NALM6 (cell line): Measurements from ENCODE around the gene KDM5A.

GRCh38 chr12:19103-19457 is 47.5 kb upstream of the IQSEC3 start:
- PRO-cap, result no peak

- PRO-cap, result no peak
These were observed 9.7 kb downstream of the IQSEC3 start for GRCh38 chr12:76257-76603.

DNA sequence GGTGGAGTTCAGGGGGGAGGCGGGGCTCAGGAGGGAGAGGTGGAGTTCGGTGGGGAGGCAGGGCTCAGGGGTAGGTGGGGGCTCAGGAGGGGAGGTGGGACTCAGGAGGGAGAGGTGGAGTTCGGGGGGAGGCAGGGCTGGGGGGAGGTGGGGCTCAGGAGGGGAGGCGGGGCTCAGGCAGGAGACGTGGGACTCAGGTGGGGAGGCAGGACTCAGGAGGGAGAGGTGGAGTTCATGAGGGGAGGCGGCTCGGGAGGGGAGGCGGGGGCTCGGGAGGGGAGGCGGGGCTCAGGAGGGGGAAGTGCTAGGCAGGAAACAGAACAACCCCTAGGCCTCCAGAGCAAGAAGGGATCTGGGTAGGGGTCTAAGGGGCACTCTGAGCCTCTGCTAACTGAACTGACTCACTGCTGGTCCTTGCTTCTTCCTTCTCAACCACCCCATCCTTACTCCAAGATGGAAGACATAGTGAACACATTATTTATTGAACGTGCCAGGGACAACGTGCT is 37.1 kb downstream of the IQSEC3 start:
- PRO-cap, result unidirectional peak, plus-strand start at position 338 of the sequence; unidirectional peak, plus-strand start at position 446 of the sequence

DNA sequence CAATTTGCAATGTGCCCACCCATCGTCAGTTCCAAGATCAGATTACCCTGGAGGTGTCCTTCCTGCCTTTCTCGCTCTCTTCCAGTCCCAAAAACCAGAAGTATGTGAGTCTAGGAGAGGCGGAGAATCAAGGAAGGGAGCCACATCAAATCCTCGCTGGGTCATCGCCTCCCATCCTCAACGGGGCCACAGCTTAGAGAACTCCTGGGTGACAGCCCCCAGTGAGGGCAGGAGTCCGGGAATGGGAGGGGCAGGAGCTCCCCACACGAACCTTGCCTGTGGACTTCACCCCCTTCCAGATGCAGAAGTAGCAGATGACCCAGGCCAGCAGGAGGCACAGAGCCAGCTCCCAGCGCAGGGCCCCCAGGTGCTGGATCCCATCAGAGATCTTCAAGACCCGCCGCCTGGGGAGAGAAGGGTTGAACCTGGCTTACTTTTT is 22.9 kb upstream of the SLC6A12 start:
- PRO-cap, result no peak

DNA sequence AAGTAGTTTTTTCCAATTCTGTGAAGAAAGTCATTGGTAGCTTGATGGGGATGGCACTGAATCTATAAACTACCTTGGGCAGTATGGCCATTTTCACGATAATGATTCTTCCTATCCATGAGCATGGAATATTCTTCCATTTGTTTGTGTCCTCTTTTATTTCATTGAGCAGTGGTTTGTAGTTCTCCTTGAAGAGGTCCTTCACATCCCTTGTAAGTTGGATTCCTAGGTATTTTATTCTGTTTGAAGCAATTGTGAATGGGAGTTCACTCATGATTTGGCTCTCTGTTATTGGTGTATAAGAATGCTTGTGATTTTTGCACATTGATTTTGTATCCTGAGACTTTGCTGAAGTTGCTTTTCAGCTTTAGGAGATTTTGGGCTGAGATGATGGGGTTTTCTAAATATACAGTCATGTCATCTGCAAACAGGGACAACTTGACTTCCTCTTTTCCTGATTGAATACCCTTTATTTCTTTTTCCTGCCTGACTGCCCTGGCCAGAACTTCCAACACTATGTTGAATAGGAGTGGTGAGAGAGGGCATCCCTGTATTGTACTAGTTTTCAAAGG is 16.9 kb downstream of the KDM5A start:
- PRO-cap, result no peak

GRCh38 chr12:377617-378075 is 11.5 kb downstream of the KDM5A start:
- PRO-cap, result no peak

DNA sequence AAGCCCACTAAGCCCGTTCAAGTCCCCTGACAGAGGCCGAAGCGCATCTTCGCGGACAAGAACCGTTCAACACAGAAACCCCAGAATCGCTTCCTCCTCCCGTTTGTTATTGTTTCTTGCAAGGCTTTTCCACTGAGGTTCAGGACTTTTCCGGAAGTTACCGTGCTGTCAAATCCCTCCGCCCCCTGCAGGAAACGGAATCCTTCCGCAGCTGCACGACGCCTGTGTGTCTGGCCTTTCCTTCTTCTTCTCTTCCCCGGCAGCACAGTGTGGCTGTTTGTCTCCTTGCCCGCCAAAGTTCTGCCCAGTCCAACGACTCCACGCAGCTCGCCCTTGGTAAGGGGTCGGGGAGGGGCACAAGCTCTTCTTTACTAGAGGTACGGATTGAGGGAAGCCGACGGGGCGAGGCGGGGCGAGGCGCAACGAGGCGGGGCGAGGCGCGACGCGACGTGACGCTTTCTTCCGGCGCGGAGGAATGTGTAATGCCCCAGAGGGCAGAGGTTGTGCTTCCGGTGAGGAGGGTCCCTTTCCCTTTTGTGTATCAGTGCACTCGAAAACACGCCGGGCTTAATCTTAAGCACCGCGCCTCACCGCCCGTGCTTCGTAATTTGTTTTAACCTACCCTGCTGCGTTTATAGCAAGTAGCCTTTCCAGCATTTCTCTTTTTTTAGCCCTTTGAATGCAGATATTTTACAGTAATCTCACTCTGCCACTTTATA is at the start of gene KDM5A:
Gene KDM5A, minus strand, starts transcription at position 170 of the 719 bp plus-strand sequence.
- PRO-cap, result bidirectional peak, plus-strand start at position 203 of the sequence, minus-strand start at position 111 of the sequence; bidirectional peak, plus-strand start at position 553 of the sequence, minus-strand start at position 302 of the sequence

DNA sequence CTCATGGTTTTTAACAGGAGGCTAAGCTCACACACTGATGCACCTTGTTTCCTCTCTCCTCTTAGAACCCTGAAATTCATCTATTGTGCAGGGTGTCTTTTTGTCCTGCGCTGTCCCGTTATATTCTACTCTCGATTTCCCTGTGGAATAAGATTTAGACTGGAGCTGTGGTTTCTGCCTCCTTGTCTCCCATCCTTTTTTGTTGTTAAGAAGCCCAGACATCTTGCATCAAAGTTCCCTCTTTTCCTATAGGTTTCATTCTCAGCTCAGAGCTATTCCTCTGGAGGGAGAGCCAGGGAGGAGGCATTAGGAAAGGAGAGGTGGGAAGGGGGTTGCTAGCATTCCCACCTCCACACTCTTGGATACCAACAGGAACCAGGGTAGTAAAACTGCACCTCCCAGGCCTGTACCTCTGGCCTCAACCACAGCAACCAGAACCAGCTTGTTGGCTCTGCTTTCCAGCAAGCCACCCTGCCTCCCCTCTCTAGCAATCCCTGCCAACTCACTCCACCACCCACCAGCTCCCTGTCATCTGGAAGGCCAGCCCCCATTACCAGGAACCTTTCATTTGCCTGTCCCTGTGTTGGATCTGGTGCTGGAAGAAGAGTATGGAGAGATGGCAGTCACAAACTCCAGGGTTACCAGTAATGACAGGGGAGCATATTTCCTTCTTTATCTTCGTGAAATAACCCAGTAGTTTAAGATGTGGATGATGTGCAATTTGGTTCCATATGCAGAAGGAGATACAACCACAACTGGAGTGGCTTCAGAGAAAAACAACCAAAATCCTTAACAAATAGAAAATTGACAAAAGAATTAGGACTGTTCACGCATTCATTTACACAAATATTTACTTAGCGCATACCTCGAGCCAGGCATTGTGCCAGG is 3.1 kb downstream of the B4GALNT3 start:
- PRO-cap, result no peak

- PRO-cap, result no peak
These were observed 42.3 kb downstream of the B4GALNT3 start for GRCh38 chr12:501827-502678.

DNA sequence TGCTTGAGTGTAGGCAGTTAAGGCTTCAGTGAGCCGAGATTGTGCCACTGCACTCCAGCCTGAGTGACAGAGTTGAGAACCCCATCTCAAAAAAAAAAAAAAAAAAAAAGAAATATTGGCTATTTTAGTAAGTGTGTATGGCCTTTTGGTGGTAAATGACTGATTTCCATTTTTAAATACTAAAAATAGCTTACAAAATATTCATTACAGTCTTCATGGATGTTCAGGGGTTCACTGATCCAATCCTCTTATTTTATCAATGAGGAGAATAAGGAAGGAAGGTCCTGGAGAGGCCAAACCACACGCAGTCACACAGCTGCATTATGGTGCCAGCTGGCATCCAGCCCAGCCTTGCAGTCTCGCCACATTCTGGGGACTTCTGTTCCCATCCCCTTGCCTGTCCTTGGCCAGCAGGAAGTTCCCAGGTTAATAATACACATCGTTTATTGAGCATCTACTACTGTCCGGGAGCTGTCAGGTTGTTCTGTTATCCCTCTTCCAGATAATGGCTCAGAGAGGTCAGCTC is 78.8 kb downstream of the B4GALNT3 start:
- PRO-cap, result no peak

- PRO-cap, result no peak
These were observed 81.9 kb downstream of the NINJ2 start for GRCh38 chr12:581231-581900.

DNA sequence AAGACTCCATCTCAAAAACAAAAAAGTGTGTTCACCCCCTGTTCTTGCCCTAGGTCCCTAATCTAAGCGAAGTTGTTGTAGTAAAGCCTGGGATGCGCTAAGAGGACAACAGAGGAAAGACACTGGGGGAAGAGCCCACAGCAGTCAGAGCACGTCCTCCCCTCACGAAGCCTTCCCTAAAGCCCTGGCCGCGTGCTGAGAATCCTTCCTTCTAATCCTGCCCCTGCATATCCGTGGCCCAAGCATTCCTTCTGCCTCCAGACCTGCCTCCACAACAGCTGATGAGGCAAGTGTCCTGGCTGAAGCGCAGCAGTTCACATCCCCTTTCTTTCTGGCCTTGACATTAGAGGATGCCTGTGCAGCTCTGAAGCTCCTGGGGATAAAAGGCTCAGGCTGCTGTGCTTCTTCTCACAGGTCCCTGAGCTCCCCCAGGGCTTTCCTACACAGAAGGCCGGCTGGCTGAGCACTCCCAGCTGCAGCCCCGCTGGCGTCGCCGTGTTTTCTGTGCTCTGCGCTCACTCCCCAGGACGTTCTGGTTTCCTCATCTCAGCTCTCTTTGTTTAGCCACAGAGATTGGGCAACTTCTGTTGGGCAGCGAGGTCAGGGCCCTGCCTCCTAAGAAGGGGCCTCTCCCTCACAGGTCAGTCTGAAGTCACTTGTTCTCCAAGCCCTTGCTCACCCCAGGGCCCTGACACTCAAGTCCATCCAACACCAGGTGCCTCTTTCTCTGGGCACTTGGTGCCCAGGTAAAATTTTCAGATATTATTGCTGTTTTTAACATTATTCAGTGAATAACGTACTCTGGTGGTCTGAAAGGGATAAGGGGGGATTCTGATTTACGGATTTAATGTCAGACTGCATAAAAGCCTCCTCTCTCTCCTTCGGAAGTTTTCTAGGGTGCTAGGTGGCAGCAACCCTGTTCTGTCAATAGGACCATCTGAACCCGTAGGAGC is 45.8 kb downstream of the NINJ2 start:
- PRO-cap, result no peak

DNA sequence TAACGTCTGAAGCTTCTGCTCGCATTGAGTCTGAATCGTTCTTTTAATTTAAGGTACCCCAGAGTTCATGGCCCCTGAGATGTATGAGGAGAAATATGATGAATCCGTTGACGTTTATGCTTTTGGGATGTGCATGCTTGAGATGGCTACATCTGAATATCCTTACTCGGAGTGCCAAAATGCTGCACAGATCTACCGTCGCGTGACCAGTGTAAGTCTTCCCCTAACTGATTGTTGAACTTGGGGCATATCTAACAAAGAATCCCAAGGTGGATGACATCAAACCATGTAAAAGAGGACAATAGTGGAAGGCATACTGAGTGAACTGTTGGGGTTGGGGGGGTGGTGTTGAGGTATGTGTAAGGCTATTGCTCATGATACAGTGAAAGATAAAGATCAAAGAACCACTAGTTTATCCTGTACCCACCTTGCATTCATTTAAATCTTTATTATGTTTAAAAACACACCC is 77.6 kb downstream of the WNK1 start:
- PRO-cap, result no peak

DNA sequence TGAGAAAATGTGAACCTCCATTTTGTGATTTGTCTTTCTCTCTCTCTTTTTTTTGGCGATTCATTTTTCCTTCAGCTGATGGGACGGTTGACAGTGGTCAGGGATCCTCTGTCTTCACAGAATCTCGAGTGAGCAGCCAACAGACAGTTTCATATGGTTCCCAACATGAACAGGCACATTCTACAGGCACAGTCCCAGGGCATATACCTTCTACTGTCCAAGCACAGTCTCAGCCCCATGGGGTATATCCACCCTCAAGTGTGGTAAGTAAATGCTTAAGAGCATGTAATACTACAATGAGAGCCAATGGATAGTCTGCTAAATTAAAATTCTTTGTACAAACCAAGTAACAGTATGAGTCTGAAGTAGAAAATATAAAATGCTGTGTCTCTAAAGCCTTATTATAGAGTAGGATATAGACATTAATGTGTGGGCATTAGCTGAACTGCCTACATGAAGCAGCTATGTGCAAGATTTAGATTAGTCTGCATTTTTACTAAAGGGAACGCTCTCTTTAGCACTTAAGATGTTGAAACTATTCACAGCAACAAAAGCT is 87.4 kb downstream of the RAD52 start:
- PRO-cap, result no peak

- PRO-cap, result no peak
These were observed 39.8 kb downstream of the RAD52 start for GRCh38 chr12:909601-910256.

DNA sequence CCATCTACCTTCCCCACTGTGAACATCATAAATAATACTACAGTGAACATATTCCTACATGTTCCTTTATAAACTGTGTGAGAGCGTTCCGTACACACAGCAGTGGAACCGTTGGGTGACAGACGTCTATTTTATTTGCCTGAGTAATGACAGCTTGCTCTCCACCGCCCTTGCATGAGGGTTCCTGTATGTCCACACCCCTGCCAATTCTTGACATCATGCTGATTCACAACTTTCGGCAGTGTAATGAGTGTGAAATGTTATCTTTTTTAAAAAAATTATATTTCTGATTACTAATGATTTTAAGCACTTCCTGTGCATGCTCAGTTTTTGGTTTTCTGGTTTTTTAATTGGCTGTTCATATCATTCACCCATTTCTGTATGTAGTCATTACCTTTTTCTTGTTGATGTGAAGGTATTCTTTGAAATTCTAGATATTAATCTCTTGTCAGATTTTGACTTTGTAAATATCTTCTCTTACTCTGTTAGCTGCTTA is 4.3 kb upstream of the RAD52 start:
- PRO-cap, result no peak

GRCh38 chr12:1080618-1080839 is 89.5 kb downstream of the ERC1 start:
- PRO-cap, result no peak

DNA sequence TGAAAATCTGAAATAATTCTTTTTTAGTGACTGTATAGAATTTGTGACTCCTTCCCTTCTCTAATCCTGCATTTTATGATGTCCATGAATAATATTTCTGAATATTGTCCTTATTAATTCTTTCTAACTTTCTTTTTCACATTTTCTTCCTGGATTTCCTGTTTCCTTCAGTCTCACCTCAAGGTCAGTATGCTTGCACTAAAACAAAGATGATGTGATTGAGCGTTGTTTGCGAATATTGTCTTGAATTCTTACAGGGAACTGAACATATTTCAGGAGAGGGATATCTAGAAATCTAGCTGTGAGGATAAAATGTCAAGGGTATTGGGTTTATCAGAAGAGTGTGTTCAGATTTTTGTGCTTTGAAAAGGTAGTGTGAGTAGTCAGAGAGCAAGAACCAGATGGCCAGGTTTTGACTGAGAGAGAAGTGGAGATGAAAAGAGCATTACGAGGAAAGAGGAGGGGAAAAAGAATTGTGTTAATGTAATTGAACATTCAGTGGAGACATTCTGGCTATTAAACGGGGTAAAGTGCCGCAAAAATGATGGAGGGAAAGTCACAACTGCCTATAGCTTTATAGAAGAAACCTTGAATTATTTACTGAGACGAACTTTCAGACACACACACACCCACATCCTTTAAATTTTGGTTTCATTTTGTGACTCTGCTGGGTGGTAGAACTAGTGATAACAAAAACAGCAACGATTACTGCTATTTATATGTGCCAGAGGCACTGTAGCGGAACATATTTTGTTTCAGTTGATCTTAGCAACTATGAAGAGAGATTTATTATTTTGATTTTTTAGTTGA is 213.5 kb downstream of the ERC1 start:
- PRO-cap, result bidirectional peak, plus-strand start at position 519 of the sequence, minus-strand start at position 403 of the sequence; bidirectional peak, plus-strand start at position 744 of the sequence, minus-strand start at position 647 of the sequence

DNA sequence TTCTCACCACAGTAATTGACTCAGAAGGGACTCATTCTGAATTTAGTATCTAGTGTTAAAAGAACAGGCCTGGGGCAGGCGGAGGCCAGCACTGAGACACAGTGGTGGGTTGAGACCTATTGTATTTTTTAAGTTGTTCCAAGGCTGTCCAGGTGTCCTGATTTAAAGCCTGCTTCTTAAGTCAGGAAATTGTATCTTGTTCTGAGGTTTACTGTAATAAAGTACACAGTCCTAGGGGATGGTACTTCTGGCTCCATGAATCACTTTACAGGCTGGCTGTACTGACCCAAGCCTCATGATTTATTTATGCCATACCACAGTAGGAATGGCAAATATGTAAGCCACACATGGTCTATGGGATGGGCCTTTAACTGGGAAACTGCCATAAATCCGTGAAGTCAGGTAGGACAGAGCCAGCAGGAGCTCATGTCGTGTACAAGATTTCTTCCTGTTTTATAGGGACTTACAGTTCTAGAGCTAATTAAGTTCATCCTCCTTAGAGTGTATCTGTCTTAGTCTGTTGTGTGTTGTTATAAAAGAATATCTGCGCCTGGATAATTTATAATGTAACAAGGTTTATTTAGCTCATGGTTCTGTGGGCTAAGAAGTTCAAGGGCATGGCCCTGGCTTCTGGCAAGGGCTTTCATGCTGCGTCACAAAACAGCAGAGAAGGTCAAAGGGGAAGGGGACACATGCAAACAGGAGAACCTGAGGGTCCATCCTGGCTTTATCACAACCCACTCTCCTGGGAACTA is 244.0 kb downstream of the FBXL14 start:
- PRO-cap, result no peak

GRCh38 chr12:1591122-1591584 is 3.2 kb downstream of the FBXL14 start:
- PRO-cap, result no peak